SK-N-MC (cell line): ENCODE measurements around the genes BTBD16 and HMX3.

DNA sequence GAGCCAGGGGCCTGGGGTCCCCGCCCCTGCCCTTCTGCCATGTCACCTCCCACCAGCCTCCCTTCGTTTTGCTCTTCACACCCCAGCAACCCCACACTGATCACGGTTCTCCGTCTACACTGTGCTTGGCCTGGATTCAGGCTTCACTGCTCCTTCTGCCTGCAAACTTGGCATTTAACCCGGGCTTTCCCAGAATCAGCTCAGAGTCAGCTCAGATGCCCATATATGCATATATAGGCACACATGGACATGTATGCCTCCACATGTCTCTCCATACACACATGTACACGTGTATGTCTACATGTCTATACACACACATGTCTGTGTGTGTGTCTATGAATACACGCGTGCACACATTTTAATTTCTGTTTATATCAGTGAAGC lies 137.9 kb upstream of the BTBD16 start:
- RRBS: no CpG with 5 or more reads among the region's 8 CpGs

GRCh38 chr10:122154615-122155562 lies 116.2 kb upstream of the BTBD16 start:
- RRBS: 4% methylated on average over 3 of the region's 25 CpGs

DNA sequence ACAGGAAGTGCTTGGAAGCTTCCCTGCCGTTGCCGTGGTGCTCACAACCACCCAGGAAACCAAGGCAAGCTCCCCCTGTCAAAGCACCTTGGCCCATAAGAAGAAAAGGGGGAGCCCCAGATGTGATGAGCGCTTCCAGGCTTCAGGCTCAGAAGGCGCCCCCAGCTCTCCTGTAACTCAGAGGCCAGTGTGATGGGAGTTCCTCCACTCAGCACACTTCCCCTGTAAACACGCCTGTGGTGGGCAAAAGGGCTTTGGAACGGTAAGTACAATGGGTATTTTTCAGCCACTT lies at the start of gene BTBD16:
BTBD16 (plus strand) TSS at position 44 of the 292 bp plus-strand sequence.
- RRBS: no CpG with 5 or more reads among the region's 6 CpGs

- RRBS: no CpG with 5 or more reads among the region's 17 CpGs
These were observed 36.9 kb downstream of the BTBD16 start for GRCh38 chr10:122307548-122308782.

DNA sequence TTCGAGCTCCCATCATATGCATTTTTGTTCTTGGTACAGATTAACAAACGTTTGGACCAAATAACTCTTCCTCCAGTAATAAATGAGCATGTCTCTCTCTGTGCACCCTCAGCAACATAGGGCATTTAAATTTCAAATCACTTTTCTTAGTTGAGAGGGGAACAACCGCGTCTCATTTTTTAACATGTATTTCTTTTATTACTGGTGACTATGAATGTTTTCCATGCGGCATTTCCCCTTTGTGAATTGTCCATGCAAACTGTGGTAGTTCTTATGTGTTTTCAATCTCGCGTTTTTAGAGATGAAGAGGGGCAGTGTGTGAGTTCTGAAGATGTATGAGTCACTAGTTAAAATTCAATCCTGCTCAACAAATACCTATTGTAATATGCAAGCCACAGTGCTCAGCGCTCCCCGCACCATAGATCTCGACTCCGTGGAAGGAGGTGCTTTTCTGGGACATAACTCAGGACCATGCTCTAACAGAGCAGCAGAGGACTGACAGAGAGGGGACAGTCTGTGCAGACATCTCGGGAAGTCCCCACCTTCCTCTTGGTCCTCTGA lies 43.0 kb upstream of the PLEKHA1 start:
- RRBS: no CpG with 5 or more reads among the region's 12 CpGs

- RRBS: no CpG with 5 or more reads among the region's 7 CpGs
These were observed 25.9 kb downstream of the HTRA1 start for GRCh38 chr10:122487242-122487599.

GRCh38 chr10:122494747-122495955 lies 33.8 kb downstream of the HTRA1 start:
- RRBS: 30% methylated on average over 5 of the region's 25 CpGs

GRCh38 chr10:122636884-122637459 lies 35.7 kb upstream of the SPADH start:
- RRBS: no CpG with 5 or more reads among the region's 9 CpGs

DNA sequence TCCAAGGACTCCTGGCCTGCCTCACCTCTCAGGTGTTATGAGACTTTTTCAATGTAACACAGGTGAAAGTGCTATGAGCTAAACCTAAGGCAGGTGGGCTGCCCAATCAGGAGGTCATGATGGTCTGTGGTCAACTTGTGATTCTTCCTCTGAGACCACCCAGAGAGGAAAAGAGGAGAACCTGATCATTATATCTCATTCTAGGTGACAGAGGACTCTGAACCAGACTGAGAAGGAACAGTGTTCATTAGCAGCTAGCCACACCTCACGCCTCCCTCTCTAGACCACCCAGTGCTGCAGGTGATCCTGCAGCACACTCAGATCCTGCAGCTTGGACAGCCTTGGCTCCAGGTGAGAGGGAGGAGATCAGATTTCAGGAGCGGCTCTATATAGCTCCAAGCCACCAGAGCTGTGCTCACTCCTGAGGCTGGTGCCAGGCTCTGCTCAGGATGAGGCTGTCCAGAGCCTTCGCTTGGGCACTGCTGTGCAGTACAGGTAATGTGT lies 15.5 kb upstream of the SPADH start:
- RRBS: no CpG with 5 or more reads among the region's 3 CpGs

DNA sequence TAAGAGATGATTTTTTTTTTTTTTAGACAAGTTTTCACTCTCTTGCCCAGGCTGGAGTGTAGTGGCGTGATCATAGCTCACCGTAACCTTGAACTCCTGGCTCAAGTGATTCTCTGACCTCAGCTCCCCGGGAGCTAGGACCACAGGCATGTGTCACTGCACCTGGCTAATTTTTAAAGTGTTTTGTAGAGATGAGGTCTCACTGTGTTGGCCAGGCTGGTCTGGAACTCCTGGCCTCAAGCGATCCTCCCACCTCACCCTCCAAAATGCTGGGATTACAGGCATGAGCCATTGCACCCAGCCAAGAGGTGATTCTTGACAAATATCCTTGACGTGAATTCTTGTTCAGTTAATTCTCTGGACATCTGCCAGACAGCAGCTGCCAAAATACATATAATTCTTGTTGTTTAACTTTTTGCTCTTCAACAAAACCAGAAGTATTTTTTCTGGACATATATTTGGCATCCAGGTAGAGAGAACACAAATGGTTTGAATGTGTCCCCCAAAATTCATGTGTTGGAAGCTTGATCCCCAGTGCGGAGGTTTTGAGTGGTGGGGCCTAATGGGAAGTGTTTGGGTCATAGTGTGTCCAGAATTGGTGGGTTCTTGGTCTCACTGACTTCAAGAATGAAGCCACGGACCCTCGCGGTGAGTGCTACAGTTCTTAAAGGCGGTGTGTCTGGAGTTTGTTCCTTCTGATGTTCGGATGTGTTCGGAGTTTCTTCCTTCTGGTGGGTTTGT lies 3.2 kb downstream of the ACADSB start:
- RRBS: no CpG with 5 or more reads among the region's 12 CpGs

- RRBS: no CpG with 5 or more reads among the region's 2 CpGs
These were observed 11.4 kb downstream of the ACADSB start for GRCh38 chr10:123020064-123020839.

- RRBS: 1% methylated on average over 48 of the region's 144 CpGs
These were observed at the start of gene HMX3 for GRCh38 chr10:123135040-123136366. Gene HMX3 (plus strand): TSS chr10:123135970.

DNA sequence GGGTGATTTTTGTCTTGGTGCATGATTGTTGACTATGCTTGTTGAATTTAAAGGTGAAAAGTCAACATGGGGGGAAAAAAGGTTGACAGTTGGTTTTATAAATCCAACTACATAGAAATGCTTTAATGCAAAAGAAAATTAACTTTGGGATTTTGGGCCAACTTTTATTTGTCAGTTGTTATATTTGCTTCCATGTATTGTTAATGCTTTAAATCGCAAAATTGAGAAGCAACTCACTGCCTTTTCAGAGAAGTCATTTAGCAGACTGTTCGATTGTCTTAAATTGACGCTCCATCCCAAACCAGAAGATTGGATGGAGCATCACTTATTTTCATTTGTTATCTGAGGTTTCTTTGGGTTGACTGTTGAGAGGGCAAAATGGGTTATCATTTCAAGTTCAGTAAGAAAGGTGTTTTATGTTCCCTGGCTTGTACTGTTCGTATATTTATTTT lies 3.7 kb downstream of the BUB3 start:
- RRBS: no CpG with 5 or more reads among the region's 4 CpGs

- RRBS: no CpG with 5 or more reads among the region's 6 CpGs
These were observed 82.7 kb downstream of the CPXM2 start for GRCh38 chr10:123808955-123809326.

DNA sequence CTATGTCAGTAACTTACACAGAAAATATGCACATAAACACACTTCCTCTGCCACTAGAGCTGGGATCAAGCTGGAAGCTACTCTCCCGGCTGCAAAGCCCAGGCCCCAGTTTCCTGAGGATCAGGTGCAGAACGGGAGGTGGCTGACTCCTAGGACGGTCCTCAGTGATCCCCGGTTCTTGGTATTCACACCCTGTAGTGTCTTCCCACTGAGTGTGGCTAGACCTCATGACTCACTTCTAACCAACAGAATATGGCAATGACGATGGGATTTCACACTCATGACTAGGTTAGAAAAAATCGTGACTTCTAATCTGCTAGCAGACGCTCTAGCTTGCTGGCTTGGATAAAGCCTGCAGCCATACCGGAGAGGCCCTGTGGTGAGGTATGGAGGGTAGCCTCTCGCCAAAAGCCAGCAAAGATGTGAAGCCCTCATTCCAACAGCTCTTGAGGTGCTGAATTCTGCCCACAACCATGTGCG lies 60.1 kb downstream of the CHST15 start:
- RRBS: 1% methylated on average over 3 of the region's 10 CpGs

- RRBS: no CpG with 5 or more reads among the region's 7 CpGs
These were observed 59.2 kb downstream of the CHST15 start for GRCh38 chr10:124034055-124034644.

- RRBS: no CpG with 5 or more reads among the region's 9 CpGs
These were observed 27.1 kb downstream of the CHST15 start for GRCh38 chr10:124066330-124066756.

- RRBS: no CpG with 5 or more reads among the region's 15 CpGs
These were observed 88.7 kb upstream of the CHST15 start for GRCh38 chr10:124181993-124182503.

- RRBS: no CpG with 5 or more reads among the region's 15 CpGs
These were observed 128.6 kb upstream of the CHST15 start for GRCh38 chr10:124221929-124222431.

DNA sequence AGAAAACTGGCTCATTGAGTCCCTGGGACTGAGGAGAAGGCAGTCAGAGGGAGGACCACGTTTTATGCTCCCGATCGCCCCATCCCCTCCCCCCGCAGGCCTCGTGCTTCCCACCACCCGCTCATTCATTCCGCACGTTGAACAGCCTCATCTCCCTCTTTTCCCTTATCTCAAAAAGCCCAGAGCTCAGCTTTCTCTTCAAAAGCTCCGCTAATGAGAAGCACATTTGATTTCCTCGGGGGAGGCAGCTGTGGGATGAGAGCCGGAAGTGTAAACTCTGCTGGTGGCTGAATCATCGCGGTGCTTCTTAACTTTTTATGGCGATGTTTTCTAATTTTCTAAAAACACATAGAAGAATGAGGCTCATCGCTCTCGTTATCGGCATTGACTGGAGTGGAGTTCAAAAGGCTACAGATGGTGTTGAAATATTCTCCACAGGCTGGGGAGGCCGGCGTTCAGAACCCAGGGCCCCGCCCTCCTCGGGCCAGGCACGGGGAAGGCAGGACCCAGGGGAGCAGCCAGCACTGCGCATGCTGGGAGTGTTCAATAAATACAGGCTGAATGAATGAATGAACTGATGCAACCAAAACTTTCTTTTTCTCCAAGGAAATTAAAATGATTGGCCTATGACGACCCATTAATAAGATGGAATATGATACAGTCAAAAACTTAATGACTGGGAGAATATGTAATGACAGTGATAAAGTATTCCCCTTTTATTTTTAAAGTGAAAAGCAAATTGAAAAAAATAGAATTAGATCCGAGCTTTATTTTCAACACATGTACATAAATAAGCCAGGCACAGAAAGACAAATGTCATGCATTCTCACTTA lies 63.8 kb downstream of the OAT start:
- RRBS: no CpG with 5 or more reads among the region's 25 CpGs